ENCODE measurements around the gene CYTH3.

DNA sequence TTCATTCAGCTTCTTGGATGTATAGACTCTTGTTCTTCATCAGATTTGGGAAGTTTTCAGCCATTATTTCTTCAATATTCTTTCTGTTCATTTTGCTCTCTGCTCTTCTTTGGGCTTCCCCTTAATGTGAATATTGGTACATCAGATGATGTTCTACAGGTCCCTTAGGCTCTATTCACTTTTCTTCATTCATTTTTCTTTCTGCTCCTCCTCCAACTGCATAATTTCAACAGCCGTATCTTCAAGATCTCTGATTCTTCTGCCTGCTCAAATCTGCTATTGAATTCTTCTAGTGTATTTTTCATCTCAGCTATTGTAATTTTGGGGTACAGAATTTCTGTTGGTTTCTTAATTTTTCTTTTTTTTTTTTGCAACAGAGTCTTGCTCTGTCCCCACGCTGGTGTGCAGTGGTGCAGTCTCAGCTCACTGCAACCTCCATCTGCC, 52.6 kb downstream of the FSCN1 start:
- PRO-cap: no peak

DNA sequence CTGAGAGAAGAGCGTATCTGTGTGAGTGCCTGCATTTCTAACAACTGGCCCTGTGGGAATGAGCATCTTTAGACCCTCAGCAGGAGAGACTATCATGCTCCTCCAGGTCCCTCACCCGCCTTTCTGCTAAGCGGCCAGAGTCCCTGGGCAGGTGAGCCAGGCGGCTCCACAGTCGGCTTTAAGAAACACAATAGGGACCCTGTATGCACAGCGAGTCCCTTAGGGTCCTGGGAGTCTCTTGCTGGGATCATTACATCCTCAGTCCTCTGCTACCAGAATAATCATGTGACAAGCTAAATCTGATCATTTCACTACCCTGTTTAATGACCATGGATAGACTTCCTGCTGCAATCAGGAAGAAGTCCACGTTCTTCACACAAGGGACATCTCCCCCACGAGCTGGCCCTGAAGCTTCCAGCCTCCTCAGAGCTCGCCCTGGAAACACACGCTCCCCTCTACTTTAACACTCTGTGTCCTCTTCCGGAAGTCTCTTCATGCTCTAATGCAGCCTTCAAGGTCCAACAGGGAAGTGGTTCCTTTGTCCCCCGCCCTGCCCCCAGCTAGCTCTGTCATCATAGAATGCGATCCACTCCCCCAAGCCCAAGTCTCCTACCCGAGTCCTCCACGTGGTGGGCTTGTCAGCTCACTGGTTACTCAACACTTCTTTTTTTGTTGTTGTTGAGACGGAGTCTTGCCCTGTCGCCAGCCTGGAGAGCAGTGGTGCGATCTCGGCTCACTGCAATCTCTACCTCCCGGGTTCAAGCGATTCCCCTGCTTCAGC, 87.3 kb downstream of the FSCN1 start:
- PRO-cap: bidirectional peak, plus-strand start at position 686 of the sequence, minus-strand start at position 496 of the sequence

DNA sequence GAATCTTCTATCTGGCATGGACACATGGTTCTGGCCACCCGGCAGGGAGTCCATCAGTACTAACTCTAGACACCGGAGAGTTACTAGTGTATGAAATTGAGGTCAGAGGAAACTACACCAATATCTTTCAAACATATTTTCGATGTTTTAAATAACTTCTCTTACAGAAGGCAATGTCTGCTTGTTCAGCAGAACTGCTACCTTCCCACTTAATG, 89.9 kb downstream of the RNF216 start:
- PRO-cap: no peak

- PRO-cap: bidirectional peak, plus-strand start at chr7:5695733, minus-strand start at chr7:5695543; unidirectional peak, minus-strand start at chr7:5695956
Measured at GRCh38 chr7:5695132-5696261, 86.0 kb downstream of the RNF216 start.

DNA sequence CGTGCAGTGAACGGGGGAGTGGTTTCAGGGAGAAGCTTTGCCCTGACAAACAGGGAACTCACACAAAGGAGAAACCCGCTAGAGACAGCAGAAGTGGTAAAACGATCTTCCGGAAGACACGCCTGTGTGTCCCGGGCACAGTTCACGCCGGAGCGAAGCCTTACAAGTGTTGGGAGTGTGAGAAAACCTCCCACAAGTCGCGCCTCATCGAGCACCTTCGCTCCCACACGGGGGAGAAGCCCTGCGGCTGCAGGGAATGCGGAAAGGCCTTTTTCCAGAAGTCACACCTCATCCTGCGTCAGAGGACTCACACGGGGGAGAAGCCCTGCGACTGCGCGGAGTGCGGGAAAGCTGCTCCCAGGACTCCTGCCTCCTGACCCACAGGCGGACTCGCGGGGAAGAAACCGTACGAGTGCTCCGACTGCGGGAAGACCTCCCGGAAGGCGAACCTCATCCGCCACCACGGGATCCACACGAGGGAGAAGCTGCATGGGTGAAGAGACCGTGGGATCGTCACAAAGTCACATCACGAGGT, 33.3 kb upstream of the OCM start:
- PRO-cap: no peak

DNA sequence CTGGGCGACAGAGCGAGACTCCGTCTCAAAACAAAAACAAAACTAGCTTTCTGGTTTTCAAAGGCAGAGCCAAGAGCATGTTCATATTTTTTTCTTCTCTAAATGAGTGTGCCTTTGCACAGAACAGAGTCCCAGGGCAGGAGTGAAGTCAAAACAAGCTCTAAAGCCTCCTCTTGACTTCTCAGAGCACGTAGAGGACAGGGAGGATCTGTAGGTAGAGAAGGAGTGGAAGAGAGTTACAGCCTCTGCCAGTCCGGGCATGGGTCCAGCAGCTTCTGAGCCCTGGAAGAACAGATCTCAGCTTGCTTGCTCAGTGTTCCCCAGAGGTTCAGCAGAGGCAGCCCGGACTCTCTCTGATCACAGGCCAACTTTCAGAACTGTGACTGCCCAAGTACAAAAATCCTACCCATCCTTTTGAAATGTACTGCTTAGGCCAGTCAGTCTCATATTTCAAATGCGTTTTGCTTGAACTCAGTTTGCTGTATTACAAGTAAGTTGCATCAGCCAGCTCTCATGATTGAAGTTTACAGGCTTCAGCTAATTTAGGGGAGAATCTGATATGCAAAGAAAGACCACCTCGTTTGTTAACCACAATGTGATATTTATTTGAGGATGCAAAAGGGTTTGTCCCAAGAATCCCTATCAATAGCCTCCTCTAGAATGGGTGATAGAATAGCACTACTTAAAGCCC, 6.8 kb downstream of the AIMP2 start:
- PRO-cap: bidirectional peak, plus-strand start at position 316 of the sequence, minus-strand start at position 277 of the sequence

DNA sequence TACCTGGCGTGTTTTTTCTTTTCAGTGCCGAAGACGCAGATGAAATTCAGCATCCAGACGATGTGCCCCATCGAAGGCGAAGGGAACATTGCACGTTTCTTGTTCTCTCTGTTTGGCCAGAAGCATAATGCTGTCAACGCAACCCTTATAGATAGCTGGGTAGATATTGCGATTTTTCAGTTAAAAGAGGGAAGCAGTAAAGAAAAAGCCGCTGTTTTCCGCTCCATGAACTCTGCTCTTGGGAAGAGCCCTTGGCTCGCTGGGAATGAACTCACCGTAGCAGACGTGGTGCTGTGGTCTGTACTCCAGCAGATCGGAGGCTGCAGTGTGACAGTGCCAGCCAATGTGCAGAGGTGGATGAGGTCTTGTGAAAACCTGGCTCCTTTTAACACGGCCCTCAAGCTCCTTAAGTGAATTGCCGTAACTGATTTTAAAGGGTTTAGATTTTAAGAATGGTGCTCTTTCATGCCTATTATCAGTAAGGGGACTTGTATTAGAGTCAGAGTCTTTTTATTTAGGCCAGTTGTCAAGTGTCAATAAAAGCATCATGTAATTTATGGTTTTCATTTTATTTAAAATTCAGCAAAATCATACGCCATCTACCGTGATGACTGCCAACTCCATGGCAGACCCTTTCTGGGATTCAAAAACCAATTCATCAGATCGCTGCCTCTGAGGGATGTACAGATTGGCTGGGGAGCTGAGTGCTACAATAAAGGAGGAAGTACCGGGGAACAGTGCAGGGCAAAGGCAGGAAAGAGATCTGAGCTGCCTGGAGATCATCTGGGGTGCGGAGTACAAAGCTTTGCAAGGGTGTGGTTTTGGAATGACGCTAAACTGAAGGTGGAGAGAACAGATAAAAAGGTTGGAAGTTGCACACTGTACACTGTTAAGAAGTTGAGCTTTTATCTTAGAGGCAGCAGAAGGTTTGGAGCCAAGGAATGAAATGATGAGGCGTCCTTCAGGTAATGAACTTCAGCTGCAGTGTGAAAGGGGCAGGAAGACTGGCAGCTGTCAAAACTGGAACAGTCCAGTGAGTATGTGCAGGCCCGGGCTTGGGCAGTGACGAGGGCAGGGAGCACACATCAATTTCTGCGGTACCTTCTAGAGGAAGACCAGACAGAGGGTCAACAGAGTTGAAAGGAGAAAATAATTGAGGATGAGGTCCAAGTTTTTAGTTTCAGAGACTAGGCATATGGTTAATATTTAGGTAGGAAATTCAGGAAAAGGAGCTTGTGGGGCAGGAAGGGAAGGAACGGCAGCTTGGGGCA, 7.5 kb upstream of the ANKRD61 start:
- PRO-cap: no peak

GRCh38 chr7:6152236-6152962, 47.6 kb downstream of the USP42 start:
- PRO-cap: no peak

DNA sequence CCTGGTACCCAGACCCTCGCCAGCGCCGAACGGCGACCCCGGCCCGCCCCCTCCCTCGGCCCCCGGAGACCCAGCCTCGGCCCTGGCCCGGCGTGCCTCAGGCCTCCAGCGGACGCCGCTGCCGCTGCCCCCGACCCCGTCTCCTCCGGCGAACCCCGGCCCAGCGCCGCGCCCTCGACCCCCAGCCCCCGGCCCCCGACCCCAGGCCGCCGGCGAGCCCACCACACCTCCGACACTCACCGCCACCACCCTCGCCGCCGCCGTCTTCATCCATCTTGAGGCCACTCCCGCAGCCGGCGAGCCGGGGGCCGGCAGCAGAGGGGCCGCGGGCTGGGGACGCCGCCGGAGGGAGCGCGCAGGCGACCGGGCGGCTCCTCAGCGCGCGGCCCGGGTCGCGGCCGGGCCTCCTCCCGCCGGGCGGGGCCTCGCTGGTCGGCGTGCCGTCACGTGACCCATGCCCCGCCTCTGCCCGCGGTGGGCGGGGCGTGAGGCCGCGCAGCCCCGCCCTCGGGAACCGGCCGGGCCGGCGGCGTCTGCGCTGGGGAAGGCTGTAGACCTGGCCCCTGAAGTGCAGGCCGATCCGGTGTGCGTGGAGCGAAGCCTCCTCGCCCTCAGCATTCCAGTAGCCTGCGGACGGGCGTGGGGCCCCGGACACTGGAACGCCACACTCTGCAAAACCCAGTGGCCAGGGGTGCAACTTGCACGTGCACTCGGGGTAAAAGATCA, at the start of gene CYTH3:
Gene CYTH3 (minus strand): TSS at position 391 of the 726 bp plus-strand sequence.
- PRO-cap: bidirectional peak, plus-strand start at position 513 of the sequence, minus-strand start at position 419 of the sequence

- PRO-cap: no peak
Measured at GRCh38 chr7:6398601-6399310, 24.4 kb downstream of the RAC1 start.

- PRO-cap: no peak
Measured at GRCh38 chr7:6419167-6419843, 28.4 kb downstream of the DAGLB start.

- PRO-cap: no peak
Measured at GRCh38 chr7:6545586-6546088, 5.6 kb downstream of the GRID2IP start.

DNA sequence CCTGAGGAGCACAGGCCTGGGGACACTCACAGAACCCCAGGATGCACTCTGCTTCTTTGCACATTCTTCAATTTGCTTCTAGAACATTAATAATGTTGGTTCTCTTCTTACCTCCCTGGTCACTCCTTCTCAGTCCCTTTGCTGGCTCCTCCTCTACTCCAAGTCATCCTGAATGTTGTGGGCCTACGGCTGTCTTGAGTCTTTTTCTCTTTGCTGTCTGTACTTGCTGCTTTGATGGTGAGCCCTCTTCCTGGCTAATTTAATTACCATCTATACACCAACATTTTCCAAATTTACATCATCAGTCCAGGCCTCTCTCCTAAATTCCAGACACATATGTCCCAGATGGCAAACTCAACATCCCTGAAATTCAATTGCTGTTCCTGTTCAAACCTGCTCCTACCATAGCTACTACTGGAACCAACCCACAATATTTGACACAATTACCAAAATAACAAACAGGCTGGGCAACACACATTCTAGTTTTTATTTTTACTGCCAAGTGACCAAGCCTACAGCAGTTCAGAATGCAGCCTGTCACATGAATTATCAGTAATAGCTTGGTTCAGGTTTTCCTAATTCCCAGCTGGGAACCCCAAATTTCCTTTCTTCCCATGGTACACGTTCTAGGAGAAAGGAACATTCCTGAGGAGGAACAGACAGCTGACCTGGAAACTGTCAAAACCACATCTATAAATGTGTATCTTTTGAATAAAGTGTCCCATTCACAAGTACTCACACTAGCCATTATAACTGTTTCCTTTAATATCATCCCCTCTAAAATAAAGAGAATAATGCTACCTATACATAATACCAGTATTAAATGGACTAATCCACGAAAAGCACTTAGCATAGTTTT, 8.4 kb downstream of the ZNF12 start:
- PRO-cap: no peak

GRCh38 chr7:6729270-6729978, 22.7 kb upstream of the ZNF12 start:
- PRO-cap: bidirectional peak, plus-strand start at chr7:6729845, minus-strand start at chr7:6729706

- PRO-cap: no peak
Measured at GRCh38 chr7:7216341-7216978, 34.1 kb downstream of the C1GALT1 start.

- PRO-cap: no peak
Measured at GRCh38 chr7:7432342-7432890, 103.3 kb downstream of the COL28A1 start.

- PRO-cap: no peak
Measured at GRCh38 chr7:7565802-7566305, 830 bp upstream of the MIOS start.

DNA sequence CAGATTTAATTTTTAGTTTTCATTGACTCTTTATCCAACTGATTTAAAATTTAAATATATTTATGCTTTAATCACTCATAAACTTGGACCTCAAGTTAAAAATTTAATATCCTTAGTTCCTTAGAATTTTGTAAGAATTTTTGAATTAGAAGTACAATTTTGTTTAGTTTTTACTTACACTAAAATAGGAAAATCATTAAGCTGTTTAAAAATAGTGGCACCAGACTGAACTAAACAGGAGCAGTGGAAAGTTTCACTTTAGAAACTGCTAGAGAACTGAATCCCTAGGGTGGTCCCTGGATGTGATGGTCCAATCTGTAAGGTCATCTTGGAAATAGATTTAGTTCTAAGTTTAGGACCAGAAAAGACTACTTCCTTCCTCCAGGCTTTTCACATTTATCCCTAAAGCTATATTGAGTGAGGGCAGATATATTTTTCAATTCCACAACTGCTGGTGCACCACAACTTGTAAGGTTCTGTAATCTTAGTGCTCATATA, 19.1 kb downstream of the RPA3 start:
- PRO-cap: no peak

DNA sequence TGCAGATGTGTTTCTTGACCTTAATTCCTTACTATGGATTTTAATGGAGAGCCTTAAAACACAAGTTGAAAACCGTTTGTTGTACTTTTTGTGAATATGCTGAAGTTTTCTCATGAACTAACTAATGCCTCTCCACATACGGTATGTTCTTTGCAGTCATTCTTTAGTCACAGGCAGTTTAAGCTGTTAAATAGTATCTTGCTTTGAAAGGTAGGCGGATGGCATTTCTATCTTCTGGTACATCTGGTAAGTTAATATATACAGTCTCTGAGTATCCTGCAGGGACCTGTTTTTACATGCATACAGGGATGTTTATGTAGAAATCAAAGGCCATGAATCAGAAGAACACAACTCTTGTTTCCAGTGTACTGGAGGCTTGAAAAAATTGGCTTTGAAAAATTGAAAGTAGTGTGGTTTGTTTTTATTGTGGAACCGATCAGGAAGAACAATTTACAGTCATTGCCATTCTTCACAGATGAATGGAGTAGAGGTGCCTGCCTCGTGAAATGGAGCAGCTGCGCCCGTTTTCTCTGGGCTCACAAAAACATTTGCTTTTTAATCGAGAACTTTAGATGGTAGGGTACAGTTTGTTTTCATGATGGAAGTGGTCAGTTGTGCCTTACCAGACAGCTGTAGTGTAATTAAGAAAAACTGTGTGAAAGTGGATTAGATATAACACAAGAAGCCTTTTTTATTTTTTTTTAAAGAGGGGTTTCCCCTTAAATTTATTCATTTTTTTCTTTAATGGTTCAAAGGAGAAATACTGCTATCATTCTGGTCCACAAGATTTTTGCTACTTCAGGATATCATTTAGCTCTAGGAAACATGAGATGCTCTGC, 54.0 kb upstream of the RPA3 start:
- PRO-cap: no peak

- PRO-cap: no peak
Measured at GRCh38 chr7:7996366-7997111, 27.9 kb downstream of the GLCCI1 start.